ENCODE measurements around a stretch of chr14.

- PRO-cap: no peak
Observed at GRCh38 chr14:99170199-99170544, 101.8 kb downstream of the BCL11B start.

DNA sequence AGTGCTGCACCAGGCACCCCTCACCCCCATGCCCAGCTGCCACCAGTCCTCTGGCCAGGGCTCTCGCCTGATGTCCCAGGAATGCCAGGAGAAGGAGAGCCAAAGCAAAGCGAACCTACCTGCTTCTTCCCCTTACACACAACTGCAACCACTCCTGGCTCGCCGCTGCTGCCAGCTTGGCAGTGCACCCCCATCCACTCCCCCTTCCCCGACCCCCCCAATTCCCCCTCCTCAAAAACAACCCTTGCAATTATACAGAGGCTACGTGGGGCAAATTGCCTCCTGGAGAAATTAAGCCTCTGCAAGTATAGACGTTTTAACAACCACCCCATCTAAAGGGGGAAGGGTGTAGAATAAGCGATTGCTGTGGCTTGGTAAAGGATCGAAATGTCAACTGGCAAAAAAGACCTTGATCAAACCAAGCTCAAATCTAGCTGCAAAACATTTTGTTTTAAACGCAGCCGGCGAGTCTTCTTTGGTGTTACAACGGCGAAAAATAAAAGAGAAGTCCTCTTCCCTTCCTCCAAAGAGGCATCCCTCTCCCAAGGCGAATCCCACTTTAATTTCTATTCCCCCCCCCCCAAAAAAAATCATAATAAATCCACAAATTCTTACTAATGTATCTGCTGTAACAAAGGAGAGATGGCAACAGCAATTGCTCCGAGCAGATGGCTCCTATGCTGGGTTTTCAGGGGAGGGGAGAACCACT, 2.9 kb downstream of the BCL11B start:
- PRO-cap: unidirectional peak, minus-strand start at position 144 of the sequence; bidirectional peak, plus-strand start outside the sequence, minus-strand start at position 673 of the sequence

DNA sequence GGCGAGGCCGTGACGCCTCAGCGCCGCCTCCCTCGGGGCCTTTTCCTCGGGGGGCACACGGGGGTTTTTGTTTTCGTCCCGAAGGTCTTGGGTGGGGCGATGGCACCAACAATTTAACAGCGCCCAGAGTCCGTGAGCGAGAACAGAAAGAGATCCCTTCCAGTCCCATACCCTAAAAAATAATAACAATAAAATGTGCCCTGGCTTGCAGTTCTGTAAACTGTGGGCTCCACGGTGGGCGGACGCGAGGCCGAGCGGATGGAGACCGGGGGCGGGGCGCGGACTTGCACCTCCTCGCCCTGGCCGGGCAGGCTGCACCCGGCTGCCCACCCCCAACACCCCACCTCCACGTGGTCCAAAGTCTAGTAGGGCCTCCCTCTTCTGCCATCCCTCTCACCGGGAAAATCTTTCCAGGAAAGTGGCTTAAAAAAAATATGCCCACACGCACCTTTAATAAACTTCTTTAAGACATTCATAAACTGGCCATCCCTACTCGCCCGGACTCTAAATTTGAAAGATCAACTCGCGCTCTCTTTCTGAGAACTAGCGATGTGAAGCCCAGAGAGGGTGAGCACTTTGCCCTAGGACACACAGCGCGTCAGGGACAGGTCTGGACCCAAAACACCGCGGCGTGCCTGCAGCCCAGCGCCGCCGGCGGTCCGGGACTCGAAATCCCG, 1.8 kb upstream of the BCL11B start:
- PRO-cap: bidirectional peak, plus-strand start outside the sequence, minus-strand start at position 512 of the sequence

- PRO-cap: no peak
Observed at GRCh38 chr14:99412591-99413117, 68.0 kb downstream of the SETD3 start.

GRCh38 chr14:99561694-99562467, 42.1 kb downstream of the CCDC85C start:
- PRO-cap: no peak

DNA sequence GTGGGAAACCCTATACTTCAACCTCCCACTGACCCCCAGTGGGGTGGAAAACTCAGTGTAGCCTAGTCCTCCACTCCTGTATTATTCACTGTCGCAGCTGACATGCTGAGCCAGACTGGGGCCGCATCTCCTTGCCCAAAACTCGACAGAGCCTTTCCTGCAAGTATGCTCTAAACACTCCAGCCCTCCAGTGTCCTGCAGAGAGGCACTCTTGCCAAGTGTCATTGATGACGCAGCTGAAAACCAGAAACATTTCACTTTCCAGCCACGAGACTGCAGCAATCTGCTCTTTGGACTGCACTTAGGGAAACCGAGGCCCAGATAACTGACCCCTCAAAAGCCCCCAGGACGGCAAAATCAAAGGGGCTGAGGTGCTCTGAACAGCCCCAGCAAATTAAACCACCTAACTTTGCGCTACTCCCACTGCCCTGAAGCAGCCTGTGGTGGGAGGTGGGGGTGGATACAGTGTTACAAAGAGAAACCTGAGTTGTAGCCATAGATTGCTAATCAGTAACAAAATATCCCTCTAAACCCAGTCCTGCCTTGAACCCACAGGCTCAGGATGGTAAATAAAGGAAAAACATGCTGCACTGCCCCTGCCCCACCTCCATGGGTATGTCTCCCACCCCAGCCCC, 2.6 kb downstream of the CCDC85C start:
- PRO-cap: no peak

GRCh38 chr14:99603129-99603795, 745 bp downstream of the CCDC85C start:
- PRO-cap: no peak

GRCh38 chr14:99672516-99672877, 11.6 kb upstream of the CYP46A1 start:
- PRO-cap: no peak

GRCh38 chr14:99682546-99683055, 1.5 kb upstream of the CYP46A1 start:
- PRO-cap: no peak

- PRO-cap: unidirectional peak, plus-strand start at chr14:99730147
Observed at GRCh38 chr14:99729953-99730481, 45.9 kb downstream of the CYP46A1 start.

DNA sequence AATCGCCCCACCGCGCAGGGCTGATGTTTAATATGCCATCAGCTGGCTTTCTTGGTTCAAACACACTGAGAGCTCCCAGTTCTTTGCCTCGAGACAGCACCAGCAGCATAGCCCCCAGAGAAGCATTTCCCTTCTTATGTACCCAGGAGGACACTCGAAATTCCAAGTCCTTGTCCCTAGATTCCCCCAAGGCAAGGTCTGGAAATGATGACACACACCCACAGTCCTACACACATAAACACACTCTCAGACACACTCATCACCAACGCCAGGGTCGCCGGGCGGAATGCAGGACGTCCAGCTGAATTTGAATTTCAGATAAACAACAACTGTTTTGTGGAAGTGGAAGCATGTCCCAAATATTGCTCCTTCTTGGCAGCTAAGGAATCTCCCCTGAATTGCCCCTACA, 41.1 kb upstream of the EML1 start:
- PRO-cap: no peak

DNA sequence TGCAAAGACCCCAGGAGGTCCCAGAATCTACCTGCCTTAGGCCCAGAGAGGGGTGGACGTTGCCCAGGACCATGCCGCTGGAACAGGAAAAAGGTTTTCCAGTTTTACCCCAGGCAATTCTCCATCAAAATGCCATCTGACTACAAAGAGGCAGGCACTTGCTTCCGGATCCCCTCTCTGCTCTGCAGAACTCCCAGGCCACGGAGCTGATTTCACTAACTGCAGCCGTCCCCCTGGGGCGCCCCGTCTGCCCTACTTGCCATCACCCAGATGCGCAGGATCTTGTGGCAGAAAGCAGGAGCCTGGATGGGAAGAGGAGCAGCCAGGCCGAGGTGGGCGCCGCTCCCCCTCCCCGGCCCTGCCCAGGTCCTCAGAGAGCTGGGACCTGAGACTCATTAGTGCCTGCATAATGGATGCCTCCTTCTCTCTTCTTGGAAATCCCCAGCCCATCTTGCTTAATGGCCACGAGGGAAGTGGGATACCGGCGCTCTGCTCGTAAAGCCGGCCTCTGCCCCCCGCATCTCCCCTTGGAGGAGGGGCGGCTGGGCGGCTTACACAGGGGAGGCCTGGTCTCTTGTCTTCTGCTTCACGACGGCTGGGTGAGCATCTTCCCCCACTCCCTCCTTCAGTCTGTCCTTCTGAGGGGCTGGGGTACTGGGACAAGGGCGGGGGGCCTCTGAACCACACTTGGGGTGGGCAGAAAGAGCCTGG, 19.6 kb upstream of the EML1 start:
- PRO-cap: no peak

DNA sequence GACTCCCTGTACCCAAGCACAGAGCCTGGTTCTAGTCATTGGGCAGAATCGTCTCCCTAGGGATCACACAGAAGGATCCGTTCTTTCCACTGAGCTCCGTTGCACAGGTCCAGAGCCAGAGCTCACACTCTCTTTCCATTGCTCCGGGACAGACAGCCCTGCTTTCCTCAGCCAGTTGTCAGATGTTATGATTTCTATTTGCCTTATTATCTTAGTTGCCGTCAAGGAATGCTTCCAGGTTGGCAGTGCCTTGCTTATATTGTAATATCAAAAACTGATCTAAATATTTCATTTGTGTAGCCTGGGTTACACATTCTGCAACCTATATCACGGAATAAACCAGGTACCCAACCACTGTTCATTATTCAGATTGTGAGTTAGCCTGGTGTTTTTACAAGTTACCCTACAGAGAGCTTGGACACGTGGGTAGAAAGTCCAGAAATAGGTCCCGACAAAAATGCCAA, 17.8 kb upstream of the EVL start:
- PRO-cap: no peak

DNA sequence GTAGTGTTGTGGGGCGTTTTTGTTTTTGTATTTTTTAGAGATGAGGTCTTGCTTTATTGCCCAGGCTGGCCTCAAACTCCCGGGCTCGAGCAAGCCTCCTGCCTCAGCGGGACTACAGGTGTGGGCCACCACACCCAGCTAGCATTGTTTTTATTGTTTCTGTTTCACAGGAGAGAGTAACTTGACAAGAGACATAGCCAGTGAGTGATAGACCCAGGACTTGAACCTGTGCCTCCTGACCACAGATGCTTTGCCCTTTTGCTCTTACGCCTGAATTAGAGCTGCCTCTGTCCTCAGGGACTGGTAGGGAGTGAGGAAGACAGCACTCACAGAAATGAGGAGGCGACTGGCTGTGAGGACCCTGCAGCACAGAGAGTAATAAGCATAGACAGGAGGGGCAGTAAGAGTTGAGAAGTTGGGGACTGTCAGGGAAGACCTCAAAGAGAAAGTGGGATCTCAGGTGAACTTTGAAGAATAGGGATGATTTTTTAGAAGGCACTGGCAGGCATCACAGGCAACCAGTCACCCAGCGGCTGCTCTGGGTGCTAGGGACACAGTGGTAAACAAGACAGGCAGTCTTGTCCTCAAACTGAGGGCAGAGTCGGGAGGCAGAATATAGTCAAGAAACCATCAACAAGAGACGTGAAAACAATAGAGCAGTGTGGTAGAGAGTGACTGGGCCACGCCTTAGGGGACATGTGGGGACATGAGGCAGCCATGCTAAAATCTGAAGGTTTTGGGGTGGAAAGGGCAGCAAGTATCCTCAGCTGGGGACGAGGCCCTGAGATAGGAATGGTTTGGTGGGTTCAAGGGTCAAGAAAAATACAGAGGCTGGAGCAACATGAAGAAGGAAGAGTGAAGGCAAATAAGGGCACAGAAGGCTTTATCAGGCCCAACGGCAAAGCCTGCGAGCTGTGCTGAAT, 2.5 kb downstream of the EVL start:
- PRO-cap: no peak

GRCh38 chr14:100128381-100128967, 31.0 kb downstream of the DEGS2 start:
- PRO-cap: no peak

DNA sequence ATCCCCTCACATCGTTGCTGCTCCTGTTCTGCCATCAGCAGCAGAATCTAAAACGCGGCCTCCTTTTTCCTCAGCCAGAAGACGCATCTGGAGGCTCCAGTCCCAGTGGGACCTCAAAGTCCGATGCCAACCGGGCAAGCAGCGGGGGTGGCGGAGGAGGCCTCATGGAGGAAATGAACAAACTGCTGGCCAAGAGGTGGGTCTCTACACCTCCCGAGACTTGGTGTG, 30.0 kb downstream of the DEGS2 start:
- PRO-cap: no peak

- PRO-cap: no peak
Observed at GRCh38 chr14:100140359-100141403, 18.8 kb downstream of the DEGS2 start.

DNA sequence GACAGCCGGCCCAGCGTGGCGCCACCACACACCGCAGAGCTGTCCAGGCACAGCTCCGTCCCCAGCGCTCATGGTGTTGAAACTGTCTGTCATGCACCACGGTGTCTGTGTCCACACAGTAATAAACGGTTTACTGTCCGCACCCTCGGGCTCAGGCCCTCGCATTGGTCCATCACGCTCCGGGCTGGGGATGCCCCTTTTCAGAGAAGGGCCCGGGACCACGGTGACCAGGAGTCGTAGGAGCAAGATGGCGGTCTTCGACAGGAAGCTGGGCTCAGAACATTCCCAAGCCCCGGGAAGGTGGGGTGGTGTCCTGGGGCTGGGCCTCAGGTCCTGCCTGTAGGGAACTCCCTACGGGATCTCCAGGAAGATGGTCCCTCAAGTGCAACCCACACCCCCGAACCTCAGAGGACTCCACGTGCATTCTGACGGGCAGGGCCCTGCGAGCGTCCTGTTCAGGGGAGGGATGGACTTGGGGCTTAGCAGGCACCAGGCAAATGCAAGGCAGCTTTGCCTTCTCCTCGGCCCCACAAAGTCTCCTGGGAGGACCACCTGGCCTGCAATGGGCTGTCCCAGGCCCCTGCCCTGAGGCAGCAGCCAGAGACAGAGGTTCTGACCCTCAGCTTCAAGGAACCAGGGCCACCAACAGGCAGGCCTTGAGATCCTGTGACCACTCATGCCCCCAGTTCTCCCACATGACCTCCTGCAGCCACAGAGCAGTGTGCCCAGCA, 15.2 kb downstream of the DEGS2 start:
- PRO-cap: no peak

GRCh38 chr14:100204421-100205050, 34.4 kb upstream of the YY1 start:
- PRO-cap: no peak

DNA sequence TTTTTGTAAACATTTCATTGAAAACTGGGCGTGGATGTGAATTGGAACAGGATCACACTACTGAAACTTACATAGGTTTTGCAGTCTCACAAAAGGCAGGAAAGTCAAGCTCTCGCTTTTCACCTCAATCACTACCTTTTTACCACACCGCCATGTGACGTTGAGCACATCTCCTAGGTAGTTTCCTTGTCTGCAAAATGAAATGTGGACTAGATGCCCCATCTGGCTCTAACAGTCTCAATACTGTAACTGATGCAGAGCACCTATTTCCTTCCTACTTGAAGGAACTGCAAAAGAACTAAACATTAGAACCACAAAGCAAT, 4.4 kb upstream of the YY1 start:
- PRO-cap: no peak

Measured in A673 (cell line).